Parietal lobe (tissue), 2 donors: Measurements from ENCODE around the genes MPL, PTPRF, ST3GAL3 and ATP6V0B.

DNA sequence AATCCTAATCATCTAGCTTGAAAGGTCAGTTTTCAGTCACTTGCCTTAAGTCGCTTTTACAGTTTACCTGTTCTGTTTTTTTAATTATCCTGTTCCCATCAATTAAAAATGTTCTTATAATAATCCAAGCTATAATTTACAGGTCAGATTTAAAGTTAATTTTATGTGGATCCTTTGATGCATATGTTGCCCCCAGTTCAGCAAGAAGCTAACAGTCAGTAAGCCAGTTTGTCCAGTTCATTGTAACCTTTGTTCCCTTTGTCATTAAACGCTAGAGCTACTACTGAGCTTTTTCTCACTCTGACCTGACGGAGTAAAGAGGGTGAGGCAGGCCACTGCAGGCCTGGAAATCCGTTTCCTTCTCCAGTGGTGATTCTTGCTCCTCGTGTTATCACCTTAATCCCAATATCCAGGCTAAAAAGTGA, 10.2 kb downstream of the YBX1 start:
- RAMPAGE, long total RNA = no peak

- RAMPAGE, long total RNA = no peak
Measured at GRCh38 chr1:42715858-42716499, 24.1 kb downstream of the CLDN19 start.

DNA sequence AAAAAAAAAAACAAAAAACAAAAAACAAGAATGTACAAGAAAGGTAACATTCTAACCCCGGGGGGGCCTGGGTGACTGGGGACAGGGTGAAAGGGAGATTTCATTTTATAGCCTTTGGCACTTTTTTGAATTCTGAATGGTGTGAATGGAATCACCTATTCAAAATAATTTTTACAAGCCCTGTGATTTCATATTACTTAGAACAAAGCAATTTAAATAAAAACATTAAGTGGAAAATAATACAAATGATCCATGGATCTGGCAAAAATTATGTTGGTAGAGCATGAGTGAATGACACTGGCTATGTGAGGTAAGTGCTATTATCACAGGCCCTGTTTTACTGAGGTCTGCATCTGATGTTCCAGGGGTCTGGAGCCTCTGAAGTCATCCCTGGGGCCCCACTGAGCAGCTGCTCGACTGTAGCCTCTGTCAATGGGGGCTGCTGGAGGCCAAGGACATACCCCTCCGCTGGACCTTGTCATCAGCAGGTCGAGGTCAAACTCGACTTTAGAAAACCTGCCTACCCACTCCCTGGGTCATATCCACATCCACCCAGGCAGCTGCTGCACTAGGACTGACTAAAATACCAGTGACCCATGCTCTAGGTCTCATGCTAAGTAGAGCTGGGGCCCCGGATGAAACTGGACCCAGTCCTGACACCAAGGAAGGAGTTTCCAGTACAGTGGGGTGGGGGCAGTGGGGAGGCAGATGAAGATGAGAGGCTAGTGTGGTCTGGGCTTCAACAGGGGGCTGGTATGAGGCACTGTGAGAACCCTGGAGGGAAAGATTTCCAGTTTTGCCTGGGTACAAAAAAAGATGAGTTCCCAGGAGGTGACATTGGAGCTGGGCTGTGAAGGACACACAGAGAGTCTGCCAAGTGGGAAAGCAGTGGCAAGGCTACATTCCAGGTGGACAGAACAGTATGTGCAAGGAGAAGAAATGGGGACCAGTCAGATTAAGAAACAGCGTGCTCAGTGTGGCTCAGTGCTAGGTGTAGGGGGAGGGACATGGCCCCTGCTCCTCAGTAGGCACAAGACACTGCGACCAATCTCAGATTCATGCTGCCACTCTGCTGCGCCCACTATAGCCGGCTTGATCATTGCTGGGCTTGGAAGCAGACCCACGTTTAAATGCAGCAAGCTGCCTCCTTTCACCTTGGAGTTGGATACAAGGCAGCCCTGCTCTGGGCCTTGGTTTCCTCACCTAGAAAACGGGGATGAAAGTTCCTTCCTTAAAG, 12.5 kb downstream of the SLC2A1 start:
- RAMPAGE, long total RNA = no peak

DNA sequence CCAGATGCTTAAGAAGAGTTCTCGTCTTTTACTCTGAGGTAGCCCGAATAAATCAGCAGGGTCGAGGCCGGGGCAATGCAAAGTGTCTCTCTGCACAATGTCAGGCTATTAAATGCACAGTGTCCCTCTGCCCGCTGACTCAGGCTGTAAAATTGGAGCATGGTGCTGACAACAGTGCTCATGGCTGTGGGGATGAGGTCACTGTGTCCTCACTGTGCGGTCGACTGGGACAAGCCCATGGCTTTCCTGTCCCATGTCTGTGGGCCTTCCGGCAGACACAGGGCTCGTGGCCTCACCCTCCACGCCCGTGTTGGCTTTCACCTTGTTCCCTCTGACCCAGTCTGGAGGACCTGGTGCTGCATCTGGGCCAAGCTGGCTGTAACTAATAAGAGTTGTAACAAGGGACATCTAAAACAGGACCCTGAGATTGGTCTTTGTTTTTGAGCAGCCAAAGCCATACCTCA, 14.7 kb upstream of the SLC2A1 start:
- RAMPAGE, long total RNA = no peak

GRCh38 chr1:42979758-42980875, 21.4 kb upstream of the SLC2A1 start:
- RAMPAGE, long total RNA = no peak

DNA sequence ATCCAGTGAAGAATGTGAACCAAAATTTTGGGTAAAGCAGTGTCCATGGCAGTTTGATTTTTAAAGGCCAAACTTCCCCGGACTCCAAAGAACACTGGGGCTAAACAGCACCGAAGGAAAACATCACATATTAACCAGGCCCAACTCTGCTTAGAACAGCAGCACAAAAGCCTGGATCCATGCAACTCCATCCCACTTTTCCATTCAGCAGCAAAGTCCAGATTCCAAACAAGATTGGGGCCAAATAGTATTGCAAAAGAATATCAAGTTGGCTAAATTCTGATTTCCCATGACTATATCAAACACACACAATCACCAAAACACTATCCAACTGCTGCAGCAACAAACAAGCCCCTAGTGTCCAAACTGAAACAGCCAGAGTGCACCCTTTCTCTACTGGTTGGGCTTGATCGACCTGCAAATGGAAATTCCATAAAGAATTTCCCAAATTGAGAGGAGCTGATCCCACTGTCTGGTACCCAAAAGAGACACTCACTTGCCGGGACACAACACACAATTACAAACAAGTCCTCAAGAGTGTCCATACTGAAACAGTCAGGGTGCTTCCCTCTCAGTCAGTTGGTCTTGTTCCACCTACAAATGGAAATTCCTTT, 19.4 kb upstream of the TMEM125 start:
- RAMPAGE, long total RNA = no peak

DNA sequence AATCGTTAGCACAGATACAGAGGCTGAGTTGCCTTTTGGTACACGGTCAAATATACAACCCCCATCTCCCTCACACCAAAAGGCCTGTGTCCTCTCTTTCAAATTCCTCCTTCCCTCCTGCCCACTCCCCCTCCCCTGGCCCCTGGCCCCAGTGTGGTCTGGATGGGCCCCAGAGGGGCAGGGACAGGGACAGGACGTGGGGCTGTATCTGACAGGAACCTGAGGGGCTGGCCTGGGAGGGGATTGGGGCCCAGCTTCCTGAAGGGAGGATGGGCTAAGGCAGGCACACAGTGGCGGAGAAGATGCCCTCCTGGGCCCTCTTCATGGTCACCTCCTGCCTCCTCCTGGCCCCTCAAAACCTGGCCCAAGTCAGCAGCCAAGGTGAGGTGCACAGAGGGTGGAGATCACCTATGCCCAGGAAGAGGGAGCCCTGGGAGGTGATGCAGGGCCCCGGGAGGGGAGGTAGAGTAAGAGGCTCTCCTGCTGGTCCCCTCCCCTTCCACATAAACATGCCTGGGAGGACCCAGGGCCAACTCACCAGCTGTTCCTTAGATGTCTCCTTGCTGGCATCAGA, at the start of gene MPL:
Gene MPL (plus strand): TSS at position 272 of the 574 bp plus-strand sequence.
- RAMPAGE, long total RNA = no peak

GRCh38 chr1:43349820-43350458, 8.8 kb upstream of the CDC20 start:
- RAMPAGE, long total RNA = no peak

DNA sequence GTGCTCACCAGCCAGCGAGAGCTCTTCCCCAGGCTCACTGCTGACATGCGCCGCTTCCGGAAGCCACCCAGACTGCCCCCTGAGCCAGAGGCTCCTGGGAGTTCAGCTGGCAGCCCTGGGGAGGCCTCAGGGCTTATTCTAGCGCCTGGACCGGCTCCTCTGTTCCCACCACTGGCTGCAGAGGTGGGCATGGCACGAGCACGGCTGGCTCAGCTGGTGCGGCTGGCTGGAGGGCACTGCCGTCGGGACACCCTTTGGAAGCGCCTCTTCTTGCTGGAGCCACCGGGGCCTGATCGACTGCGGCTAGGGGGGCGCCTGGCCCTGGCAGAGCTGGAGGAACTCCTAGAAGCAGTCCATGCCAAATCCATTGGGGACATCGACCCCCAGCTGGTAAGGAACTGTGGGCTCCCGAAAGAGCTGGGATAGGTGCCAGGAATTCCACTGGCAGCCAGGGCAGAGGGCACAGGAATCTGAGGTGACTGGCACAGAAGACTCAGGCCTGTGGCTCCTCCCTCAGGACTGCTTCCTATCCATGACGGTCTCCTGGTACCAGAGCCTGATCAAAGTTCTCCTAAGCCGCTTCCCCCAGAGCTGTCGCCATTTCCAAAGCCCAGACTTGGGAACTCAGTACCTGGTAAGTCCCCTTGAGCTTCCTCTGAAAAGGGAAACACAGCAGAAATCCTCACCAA, 5.5 kb downstream of the HYI start:
- RAMPAGE, long total RNA = no peak

GRCh38 chr1:43454228-43455157, 762 bp upstream of the HYI start:
- RAMPAGE, long total RNA = no peak

- RAMPAGE, long total RNA = no peak
Measured at GRCh38 chr1:43530600-43531205, at the start of gene PTPRF. Gene PTPRF (plus strand): TSS chr1:43530883.

DNA sequence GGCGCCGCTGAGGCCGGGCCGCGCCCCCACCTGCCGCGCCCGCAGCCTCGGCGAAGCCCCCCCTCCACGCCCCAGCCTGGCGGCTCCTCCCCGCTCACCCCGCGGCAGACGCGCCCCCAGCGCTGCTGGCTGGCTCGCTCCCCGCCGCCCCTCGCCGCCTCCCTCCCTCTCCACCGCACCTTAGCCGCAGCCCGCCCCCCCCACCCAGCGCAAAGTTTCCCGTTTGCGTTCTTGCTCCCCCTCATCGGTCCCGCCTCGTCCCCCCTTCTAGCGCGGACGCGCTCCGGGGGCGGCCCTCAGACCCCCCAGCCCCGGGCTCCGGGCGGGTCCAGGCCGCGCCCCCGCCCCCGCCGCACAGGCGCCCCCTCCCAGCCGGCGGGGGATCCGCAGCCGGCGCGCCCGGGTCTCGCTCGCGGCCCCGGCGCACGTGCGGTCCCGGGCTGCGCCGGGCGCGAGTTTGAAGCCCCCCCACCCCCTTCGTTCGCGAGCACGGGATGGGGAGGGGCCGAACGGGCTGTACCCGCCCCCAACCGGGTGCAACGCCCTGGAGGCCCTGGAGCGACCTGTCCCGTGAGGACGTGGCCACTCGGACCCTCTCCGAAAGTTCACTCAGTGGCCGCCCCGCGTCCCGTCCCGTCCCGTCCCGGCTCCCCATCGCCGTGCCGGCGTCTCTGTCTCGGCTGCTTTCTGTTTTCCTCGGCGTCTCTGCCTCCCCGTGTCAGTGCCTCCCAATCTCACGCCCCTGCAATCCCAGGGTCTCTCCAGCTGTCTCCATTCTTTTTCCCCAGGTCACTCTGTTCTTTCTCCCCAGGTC, 730 bp downstream of the PTPRF start:
- RAMPAGE, long total RNA = no peak

GRCh38 chr1:43534720-43535114, 4.0 kb downstream of the PTPRF start:
- RAMPAGE, long total RNA = no peak

DNA sequence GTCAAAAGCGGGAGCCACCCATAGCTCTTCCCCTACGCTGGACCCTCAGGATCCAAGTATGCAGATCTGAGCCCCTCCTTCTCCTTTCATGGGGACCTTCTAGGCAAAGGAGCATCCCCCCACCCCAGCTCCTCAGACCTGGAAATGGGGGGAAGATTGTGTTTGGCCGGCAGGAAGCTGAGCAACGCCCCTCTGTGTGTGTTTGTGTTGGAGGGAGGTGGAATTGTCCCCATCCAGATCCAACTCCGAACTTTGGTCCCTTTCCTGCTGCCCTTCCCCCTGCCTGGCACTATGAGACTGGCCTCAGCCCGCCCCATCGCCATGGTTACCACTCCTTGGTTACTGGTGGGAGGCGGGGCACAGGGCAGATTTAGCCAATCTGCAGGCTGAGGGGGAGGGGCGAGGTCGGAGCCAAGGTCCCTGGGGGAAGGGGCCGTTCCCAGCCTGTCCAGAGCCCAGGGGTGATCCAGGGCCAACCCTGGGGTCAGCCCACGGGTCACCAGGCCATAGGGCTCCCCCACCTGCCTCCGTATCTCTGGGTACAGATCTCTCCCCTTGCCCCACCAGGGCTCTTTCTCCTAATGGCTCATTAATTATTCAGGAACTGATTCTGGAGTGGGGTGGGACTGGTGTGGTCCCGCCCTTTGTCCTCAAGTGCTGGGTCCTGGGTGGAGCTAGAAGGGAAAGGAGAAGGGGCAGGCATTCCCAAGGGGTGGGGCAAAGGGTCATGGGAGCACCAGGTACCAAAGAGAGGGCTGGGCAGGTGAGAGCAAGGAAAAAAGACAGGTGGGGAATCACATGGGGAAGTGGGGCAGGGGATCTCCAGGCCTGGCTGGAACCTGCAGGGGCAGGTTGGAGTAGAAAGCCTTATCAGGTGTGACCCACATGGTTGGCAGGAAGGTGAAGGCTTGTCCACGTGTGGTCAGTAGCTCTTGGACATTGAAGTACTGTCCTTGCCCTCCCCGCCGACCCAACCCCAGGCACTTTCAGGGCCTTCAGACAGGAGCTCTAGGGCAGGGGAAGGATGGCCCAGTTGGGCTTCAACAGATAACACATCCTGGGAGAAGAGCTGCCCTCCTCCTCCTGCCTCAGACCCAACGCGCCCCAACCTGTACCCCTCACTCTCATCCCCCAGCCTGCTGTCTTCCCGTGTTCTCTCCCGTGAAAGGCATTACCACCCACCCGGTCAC, 15.3 kb downstream of the PTPRF start:
- RAMPAGE, long total RNA = no peak

GRCh38 chr1:43707110-43708372, at the start of gene ST3GAL3:
Gene ST3GAL3 (plus strand): TSS chr1:43707536.
- RAMPAGE, long total RNA = no peak

- RAMPAGE, long total RNA = no peak
Measured at GRCh38 chr1:43760869-43761482, 53.6 kb downstream of the ST3GAL3 start.

GRCh38 chr1:43868698-43869215, 64.8 kb upstream of the ARTN start:
- RAMPAGE, long total RNA = no peak

- RAMPAGE, long total RNA = no peak
Measured at GRCh38 chr1:43885100-43885931, 48.3 kb upstream of the ARTN start.

- RAMPAGE, long total RNA = no peak
Measured at GRCh38 chr1:43964336-43965003, 5.3 kb upstream of the DPH2 start.

- RAMPAGE, long total RNA = start-site peak on the plus strand at chr1:43974906-43974972, 381 and 205 reads in 2 replicates
Measured at GRCh38 chr1:43974125-43975089, at the start of gene ATP6V0B. Gene ATP6V0B (plus strand): TSS chr1:43974960.